ENCODE measurements around a stretch of chr17.

DNA sequence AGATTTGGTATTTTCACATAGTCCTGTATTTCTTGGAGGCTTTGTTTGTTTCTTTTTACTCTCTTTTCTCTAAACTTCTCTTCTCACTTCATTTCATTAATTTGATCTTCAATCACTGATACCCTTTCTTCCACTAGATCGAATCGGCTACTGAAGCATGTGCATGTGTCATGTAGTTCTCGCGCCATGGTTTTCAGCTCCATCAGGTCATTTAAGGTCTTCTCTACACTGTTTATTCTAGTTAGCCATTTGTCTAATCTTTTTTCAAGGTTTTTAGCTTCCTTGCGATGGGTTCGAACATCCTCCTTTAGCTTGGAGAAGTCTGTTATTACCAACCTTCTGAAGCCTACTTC is 38.7 kb downstream of the APPBP2 start:
- RAMPAGE, long total RNA = no peak
- RRBS = no CpG with 5 or more reads among the region's 6 CpGs
PRO-cap:
- standard = no peak
- CoPRO, capped RNA only, 2 experiments = no peak in any of the 2 experiments
- CoPRO, capped and uncapped RNA, 2 experiments = no peak in any of the 2 experiments
- CoPRO, uncapped RNA only, 2 experiments = no peak in any of the 2 experiments
CAGE:
- cytosol, long polyA plus RNA = no peak
- long polyA plus RNA = no peak
- nucleolus, long total RNA = no peak
- nucleus, long polyA plus RNA = no peak

DNA sequence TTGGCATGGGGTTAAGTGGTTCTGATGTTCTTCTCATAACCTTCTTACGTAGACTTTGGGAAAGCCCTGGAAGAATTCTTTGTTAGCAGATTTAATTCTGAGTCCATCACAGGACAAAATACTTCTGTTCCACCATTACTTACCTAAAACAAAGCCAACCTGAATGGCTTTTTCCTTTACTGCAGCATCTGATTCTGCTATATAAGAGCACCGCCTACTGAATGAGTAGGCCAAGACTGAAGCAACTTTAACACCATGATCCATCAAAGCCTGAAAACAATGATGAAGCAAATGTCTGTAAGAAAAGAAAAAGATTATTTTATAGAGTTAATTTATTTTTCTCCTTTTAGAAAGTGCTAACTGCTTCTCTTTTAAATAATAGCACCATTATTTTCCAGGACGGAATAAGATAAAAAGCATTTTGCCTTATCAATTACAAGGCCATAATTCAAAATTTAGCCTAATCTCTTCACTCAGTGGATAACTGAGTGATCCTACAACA is 31.7 kb downstream of the APPBP2 start:
- RAMPAGE, long total RNA = no peak
- RRBS = no CpG with 5 or more reads among the region's 3 CpGs
PRO-cap:
- standard = no peak
- CoPRO, capped RNA only, 2 experiments = no peak in any of the 2 experiments
- CoPRO, capped and uncapped RNA, 2 experiments = no peak in any of the 2 experiments
- CoPRO, uncapped RNA only, 2 experiments = peak in 1 of 2 experiments; most common minus-strand start position 316 of the sequence (in 1)
CAGE:
- cytosol, long polyA plus RNA = no peak
- long polyA plus RNA = no peak
- nucleolus, long total RNA = no peak
- nucleus, long polyA plus RNA = no peak

DNA sequence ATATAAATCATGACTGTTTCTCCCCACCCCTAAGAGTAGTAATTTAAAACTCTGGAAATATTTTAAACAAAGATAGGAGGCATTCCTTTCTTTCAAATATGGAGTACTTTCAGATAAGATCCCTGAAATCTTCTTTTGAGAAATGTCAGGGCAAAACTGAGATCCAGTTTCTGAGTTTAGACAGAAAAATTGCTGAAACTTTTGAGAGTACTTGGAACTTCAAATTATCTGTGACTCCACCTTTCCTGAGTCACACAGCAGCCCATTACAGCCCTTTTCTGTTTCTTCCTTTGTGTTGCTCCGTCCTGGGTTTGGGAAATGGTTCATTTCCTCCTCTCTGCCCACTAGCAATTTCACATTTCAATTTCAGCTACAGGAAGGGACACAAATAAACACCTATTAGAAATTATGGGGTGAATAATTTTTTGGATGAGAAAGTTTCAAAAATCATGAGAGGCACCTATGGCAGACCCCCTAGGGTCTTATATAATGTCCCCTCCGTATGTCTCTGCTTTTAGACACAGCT is 28.8 kb upstream of the PPM1D start:
- RAMPAGE, long total RNA = no peak
- RRBS = no CpG with 5 or more reads among the region's 2 CpGs
PRO-cap:
- standard = no peak
- CoPRO, capped RNA only, 2 experiments = no peak in any of the 2 experiments
- CoPRO, capped and uncapped RNA, 2 experiments = no peak in any of the 2 experiments
- CoPRO, uncapped RNA only, 2 experiments = no peak in any of the 2 experiments
CAGE:
- cytosol, long polyA plus RNA = no peak
- long polyA plus RNA = no peak
- nucleolus, long total RNA = no peak
- nucleus, long polyA plus RNA = no peak

DNA sequence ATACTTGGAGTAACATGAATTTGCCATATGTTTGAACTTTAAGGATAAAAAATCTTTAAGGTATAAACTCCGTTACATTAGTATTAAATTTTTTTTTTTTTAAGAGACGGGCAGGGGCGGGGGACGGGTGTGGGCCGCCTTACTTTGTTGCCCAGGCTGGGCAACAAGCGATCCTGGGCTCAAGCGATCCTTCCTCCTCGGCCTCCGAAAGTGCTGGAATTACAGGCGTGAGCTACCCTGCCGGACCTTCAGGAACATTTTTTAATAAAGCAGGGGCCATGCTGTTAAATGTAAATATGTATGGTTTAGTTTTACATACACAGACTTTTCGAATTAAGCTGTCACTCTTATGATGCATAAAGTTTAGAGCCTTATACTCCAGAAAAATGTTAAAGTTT is 2.3 kb downstream of the PPM1D start:
- RAMPAGE, long total RNA = no peak
- RRBS = no CpG with 5 or more reads among the region's 12 CpGs
PRO-cap:
- standard = no peak
- CoPRO, capped RNA only, 2 experiments = no peak in any of the 2 experiments
- CoPRO, capped and uncapped RNA, 2 experiments = no peak in any of the 2 experiments
- CoPRO, uncapped RNA only, 2 experiments = no peak in any of the 2 experiments
CAGE:
- cytosol, long polyA plus RNA = no peak
- long polyA plus RNA = no peak
- nucleolus, long total RNA = no peak
- nucleus, long polyA plus RNA = no peak

DNA sequence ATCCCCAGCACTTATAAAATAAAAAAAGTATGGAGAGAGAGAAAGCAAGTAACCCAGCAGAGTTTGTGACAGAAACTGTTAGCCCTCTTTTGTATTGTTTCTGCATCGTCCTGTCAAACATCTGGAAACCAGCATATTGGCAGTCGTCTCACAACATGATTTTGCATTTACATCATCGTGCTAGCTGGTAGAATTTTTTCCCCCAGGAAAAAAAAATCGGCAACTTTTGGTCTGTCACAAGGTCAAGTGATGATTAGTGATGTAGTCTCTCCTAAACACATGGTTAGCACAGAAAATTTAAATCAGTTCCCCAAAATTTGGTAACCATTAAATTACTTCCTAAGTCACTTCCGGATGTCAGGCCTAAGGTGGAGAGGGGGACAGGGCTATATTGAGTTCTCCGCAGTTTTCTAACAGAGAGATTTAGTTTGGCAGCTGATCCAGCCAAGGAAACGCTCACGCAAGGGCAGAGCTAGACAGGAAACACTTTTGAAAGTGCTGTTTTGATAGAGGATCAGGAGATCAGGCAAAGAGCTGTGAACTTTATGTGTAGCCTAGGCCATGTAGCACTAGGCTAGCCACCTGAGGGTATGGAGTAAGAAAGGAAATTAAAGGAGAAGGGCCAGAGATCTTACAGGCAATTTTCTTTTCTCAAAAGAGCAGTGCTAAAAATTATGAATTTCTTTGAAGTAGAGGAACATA is 270.9 kb upstream of the TBX2 start:
- RAMPAGE, long total RNA = no peak
- RRBS = no CpG with 5 or more reads among the region's 8 CpGs
PRO-cap:
- standard = no peak
- CoPRO, capped RNA only, 2 experiments = no peak in any of the 2 experiments
- CoPRO, capped and uncapped RNA, 2 experiments = no peak in any of the 2 experiments
- CoPRO, uncapped RNA only, 2 experiments = no peak in any of the 2 experiments
CAGE:
- cytosol, long polyA plus RNA = no peak
- long polyA plus RNA = no peak
- nucleolus, long total RNA = no peak
- nucleus, long polyA plus RNA = no peak

DNA sequence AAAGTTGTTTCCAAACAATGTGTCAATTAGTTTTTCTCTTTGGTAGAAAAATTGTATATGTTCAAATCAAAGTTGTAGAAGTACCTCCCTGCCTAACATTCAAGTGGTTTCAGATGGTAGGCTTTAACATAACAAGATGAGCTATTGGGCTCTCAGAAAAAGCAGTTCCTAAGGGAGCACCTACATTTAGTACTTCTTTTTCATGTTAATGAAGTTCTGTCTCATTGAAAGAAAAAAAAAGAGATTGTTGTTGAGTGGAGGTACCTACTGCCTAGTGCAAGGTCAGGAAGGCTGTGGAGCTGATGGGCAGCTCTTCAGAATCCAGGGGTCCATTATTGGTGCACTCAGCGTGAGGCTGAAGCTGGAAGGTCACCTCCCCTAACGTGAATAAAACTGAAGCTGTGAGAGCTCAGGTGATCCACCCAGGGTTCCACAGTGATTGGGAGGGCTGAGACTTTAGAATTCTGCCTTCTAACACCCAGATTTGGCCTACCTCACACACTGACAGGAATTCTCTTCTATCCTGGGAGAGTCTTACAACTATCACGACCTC is 154.0 kb upstream of the TBX2 start:
- RAMPAGE, long total RNA = no peak
- RRBS = no CpG with 5 or more reads among the region's 3 CpGs
PRO-cap:
- standard = no peak
- CoPRO, capped RNA only, 2 experiments = no peak in any of the 2 experiments
- CoPRO, capped and uncapped RNA, 2 experiments = no peak in any of the 2 experiments
- CoPRO, uncapped RNA only, 2 experiments = no peak in any of the 2 experiments
CAGE:
- cytosol, long polyA plus RNA = no peak
- long polyA plus RNA = no peak
- nucleolus, long total RNA = no peak
- nucleus, long polyA plus RNA = no peak

DNA sequence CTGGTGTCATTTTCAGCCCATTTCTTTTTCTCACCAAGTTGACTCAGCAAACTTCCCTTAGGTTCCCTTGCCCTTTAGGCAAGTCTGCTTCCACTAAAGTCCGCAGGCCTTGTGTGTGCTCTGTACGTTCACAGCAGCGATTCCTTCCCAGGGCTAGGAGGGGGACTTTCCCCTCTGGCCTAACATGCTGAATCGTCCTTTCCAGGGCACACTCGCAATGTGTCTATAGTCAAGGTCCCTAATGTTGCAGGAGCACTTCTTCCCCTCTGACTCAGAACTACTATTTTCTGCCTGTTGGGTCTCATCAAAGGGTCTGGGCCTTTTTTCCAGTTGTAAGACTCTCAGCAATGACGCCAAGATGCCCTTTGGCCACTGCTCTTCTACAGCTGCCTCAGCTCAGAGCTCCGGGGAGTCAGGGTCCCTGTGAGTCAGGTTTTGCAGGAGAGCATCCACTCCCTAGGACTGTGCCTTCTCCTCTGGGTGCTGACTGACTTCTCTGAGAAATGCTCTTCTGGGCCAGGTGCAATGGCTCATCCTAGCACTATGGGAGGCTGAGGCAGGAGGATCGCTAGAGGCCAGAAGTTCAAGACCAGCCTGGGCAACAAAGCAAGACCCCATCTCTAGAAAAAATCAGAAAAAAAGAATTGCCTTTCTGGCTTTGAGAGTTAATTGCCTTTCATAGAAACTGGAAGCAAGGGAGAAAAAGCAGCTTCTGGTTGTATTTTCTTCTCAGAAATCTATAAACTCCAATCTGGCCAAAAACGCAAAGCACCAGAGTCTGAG is 64.4 kb upstream of the TBX2 start:
- RAMPAGE, long total RNA = no peak
- RRBS = no CpG with 5 or more reads among the region's 9 CpGs
PRO-cap:
- standard = no peak
- CoPRO, capped RNA only, 2 experiments = no peak in any of the 2 experiments
- CoPRO, capped and uncapped RNA, 2 experiments = no peak in any of the 2 experiments
- CoPRO, uncapped RNA only, 2 experiments = no peak in any of the 2 experiments
CAGE:
- cytosol, long polyA plus RNA = no peak
- long polyA plus RNA = no peak
- nucleolus, long total RNA = no peak
- nucleus, long polyA plus RNA = no peak

DNA sequence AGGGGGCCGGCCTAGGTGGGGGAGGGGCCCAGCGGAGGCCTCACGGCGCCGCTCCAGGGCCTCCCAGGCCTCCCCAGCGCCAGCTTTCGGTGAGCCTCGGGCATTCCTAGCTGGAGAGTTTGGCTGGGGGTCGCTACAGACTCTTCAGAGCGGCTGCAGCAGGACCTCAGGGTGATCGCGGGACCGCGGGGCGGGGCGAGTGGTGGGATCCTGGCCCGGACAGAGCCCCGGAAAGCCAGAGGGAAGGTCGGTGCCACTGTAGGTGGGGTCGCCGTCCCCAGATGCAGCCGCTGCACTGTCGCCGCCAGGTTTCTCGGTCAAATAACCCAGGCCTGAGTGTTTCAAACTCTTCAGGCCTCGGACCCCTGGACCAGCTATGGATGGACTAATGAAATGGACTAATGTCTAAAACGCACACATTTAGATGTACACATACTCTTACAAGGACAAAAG is 2.2 kb upstream of the TBX2 start:
- RAMPAGE, long total RNA = no peak
- RRBS = 20% methylated on average over 1 of the region's 27 CpGs
PRO-cap:
- standard = no peak
- CoPRO, capped RNA only, 2 experiments = no peak in any of the 2 experiments
- CoPRO, capped and uncapped RNA, 2 experiments = no peak in any of the 2 experiments
- CoPRO, uncapped RNA only, 2 experiments = no peak in any of the 2 experiments
CAGE:
- cytosol, long polyA plus RNA = no peak
- long polyA plus RNA = no peak
- nucleolus, long total RNA = no peak
- nucleus, long polyA plus RNA = no peak

- RAMPAGE, long total RNA = no peak
- RRBS = 48% methylated on average over 63 of the region's 92 CpGs
PRO-cap:
- standard = no peak
- CoPRO, capped RNA only, 2 experiments = no peak in any of the 2 experiments
- CoPRO, capped and uncapped RNA, 2 experiments = no peak in any of the 2 experiments
- CoPRO, uncapped RNA only, 2 experiments = no peak in any of the 2 experiments
CAGE:
- cytosol, long polyA plus RNA = no peak
- long polyA plus RNA = no peak
- nucleolus, long total RNA = no peak
- nucleus, long polyA plus RNA = no peak
These were observed 553 bp upstream of the TBX2 start for GRCh38 chr17:61398871-61399709.

DNA sequence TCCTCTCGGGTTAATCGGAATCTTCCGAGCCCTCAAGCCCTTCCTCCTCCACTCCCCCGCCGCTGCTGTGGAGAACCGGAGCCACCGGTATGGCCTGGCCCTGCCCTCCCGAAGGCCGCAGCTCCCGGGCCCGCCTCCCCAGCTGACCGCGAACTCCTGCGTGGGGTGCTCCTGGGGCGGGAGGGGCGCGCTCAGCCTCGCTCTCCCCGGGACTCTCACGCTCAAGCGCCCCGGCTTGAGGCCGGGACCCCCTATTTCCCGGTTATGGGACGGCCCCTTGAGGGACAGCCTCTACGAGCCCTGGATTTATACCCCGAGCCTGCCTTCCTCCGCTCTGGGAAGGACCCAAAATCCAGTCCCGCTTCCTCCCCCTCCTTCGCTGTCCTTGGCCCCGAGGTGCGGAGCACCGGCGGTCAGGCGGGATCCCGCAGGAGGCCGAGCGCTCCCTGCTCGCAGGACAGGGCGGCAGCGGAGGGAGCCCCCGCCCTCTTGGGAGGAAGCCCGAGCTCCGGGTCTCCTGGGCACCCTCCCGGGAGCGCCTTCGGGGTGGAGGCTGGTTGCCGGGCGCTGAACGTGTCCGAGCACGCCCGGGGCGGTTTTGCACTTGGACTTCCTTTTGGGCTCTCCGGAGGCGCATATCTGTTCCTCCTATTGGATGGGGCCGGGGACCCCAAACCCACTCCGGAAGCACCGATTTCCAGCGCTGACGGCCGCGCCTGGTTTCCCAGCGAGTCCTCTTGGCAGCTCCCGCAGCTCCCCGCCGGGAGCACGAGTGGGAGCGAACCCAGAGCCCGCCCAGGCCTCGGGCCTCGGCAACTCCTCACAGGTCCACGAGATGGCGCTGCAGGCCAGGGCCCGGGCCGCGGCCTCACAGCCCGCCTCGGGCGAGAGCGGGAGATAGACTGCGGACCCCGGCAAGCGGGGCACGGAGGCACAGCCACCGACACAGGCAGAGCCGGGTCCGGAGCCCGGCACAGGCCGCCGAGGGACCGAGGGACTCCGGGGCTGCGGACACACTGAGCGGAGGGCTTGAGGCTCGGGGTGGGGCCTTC is 12.4 kb downstream of the TBX2 start:
- RAMPAGE, long total RNA = no peak
- RRBS = 35% methylated on average over 44 of the region's 96 CpGs
PRO-cap:
- standard = no peak
- CoPRO, capped RNA only, 2 experiments = no peak in any of the 2 experiments
- CoPRO, capped and uncapped RNA, 2 experiments = no peak in any of the 2 experiments
- CoPRO, uncapped RNA only, 2 experiments = no peak in any of the 2 experiments
CAGE:
- cytosol, long polyA plus RNA = no peak
- long polyA plus RNA = no peak
- nucleolus, long total RNA = no peak
- nucleus, long polyA plus RNA = no peak

DNA sequence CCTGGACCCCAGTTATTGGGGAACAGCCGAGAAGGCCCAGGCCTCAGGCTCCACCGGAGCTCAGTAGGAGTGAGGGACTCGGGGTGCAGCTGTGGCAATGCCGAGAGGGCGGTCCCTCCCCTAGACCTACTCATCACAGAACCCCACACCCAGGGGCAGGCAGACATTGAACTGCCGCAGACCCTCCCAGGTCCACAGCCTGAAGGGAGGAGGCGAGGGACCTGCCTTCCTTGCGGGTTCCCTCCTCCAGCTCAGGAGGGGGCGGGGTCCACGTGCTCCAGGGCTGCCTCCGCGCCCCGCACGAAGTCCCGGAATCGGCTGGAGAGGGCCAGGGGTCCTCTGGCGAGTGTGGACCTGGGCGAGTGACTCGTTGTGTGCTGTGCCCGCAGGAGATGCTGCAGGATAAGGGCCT is 3.9 kb downstream of the TBX4 start:
- RAMPAGE, long total RNA = no peak
- RRBS = no CpG with 5 or more reads among the region's 20 CpGs
PRO-cap:
- standard = no peak
- CoPRO, capped RNA only, 2 experiments = no peak in any of the 2 experiments
- CoPRO, capped and uncapped RNA, 2 experiments = no peak in any of the 2 experiments
- CoPRO, uncapped RNA only, 2 experiments = no peak in any of the 2 experiments
CAGE:
- cytosol, long polyA plus RNA = no peak
- long polyA plus RNA = no peak
- nucleolus, long total RNA = no peak
- nucleus, long polyA plus RNA = no peak

GRCh38 chr17:61911343-61911951 is 16.3 kb downstream of the INTS2 start:
- RAMPAGE, long total RNA = no peak
- RRBS = no CpG with 5 or more reads among the region's 4 CpGs
PRO-cap:
- standard = no peak
- CoPRO, capped RNA only, 2 experiments = no peak in any of the 2 experiments
- CoPRO, capped and uncapped RNA, 2 experiments = no peak in any of the 2 experiments
- CoPRO, uncapped RNA only, 2 experiments = no peak in any of the 2 experiments
CAGE:
- cytosol, long polyA plus RNA = no peak
- long polyA plus RNA = no peak
- nucleolus, long total RNA = no peak
- nucleus, long polyA plus RNA = no peak

GRCh38 chr17:61926715-61927133 is 1.1 kb downstream of the INTS2 start:
- RAMPAGE, long total RNA = no peak
- RRBS = no CpG with 5 or more reads among the region's 3 CpGs
PRO-cap:
- standard = no peak
- CoPRO, capped RNA only, 2 experiments = no peak in any of the 2 experiments
- CoPRO, capped and uncapped RNA, 2 experiments = no peak in any of the 2 experiments
- CoPRO, uncapped RNA only, 2 experiments = no peak in any of the 2 experiments
CAGE:
- cytosol, long polyA plus RNA = no peak
- long polyA plus RNA = no peak
- nucleolus, long total RNA = no peak
- nucleus, long polyA plus RNA = no peak

DNA sequence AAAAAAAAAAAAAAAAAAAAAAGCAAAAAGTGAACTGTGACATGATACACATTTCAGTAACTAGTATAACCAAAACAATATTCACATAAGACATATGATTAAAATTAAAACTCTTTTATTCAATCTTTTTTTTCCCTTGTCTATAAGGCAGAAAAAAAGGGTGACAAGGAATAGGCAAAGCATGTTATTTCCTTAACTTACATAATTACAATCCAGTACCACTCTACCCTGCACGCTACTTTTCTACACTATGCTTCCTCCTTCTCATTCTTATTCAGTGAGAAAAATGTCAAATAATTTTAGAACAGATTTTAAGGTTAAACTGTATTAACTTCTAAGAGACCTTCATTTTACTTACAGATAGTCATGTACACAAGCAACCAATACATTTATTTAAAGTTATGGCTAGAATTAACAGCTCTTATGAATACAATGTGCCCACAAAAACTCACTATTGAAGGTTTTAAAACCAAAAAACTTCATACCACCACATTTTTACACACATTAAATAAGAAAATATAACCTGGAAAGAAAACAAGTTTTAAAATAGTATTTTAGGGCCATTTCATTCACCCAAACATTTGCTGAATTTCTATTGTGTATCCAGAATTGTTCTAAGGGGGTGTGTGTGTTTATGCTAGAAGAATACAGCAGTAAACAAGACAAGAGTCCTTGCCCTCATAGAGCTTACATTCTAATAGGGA is 61.3 kb downstream of the MED13 start:
- RAMPAGE, long total RNA = no peak
- RRBS = no CpG with 5 or more reads among the region's 1 CpG
PRO-cap:
- standard = no peak
- CoPRO, capped RNA only, 2 experiments = no peak in any of the 2 experiments
- CoPRO, capped and uncapped RNA, 2 experiments = no peak in any of the 2 experiments
- CoPRO, uncapped RNA only, 2 experiments = peak in 1 of 2 experiments; most common minus-strand start position 453 of the sequence (in 1)
CAGE:
- cytosol, long polyA plus RNA = no peak
- long polyA plus RNA = no peak
- nucleolus, long total RNA = no peak
- nucleus, long polyA plus RNA = no peak

- RAMPAGE, long total RNA = no peak
- RRBS = no CpG with 5 or more reads among the region's 3 CpGs
PRO-cap:
- standard = no peak
- CoPRO, capped RNA only, 2 experiments = no peak in any of the 2 experiments
- CoPRO, capped and uncapped RNA, 2 experiments = no peak in any of the 2 experiments
- CoPRO, uncapped RNA only, 2 experiments = no peak in any of the 2 experiments
CAGE:
- cytosol, long polyA plus RNA = no peak
- long polyA plus RNA = no peak
- nucleolus, long total RNA = no peak
- nucleus, long polyA plus RNA = no peak
These were observed 24.5 kb upstream of the TLK2 start for GRCh38 chr17:62454146-62454448.

DNA sequence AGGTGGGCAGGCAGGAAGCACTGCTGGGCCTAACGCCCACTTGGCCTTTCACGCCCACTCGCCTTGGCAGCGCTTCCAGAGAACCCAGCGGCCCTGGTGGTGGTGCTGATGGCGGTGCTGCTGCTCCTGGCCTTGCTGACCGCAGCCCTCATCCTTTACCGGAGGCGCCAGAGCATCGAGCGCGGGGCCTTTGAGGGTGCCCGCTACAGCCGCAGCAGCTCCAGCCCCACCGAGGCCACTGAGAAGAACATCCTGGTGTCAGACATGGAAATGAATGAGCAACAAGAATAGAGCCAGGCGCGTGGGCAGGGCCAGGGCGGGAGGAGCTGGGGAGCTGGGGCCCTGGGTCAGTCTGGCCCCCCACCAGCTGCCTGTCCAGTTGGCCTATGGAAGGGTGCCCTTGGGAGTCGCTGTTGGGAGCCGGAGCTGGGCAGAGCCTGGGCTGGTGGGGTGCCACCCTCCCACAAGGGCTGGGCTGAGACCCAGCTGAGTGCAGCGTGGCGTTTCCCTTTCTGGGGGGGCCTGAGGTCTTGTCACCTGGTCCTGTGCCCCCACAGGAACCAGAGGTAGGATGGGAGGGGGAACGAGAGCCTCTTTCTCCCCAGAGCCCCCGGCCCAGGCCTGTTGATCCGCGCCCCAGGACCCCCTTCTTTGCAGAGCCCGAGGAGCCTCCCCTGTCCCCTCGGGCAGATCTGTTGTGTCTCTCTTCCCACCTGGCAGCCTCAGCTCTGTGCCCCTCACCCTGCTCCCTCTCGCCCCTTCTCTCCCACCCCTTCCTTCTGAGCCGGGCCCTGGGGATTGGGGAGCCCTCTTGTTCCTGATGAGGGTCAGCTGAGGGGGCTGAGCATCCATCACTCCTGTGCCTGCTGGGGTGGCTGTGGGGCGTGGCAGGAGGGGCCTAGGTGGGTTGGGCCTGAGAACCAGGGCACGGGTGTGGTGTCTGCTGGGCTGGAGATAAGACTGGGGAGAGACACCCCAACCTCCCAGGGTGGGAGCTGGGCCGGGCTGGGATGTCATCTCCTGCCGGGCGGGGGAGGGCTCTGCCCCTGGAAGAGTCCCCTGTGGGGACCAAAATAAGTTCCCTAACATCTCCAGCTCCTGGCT is 65.0 kb downstream of the MRC2 start:
- RAMPAGE, long total RNA = no peak
- RRBS = no CpG with 5 or more reads among the region's 35 CpGs
PRO-cap:
- standard = unidirectional peak, plus-strand start at position 978 of the sequence
- CoPRO, capped RNA only, 2 experiments = no peak in any of the 2 experiments
- CoPRO, capped and uncapped RNA, 2 experiments = no peak in any of the 2 experiments
- CoPRO, uncapped RNA only, 2 experiments = no peak in any of the 2 experiments
CAGE:
- cytosol, long polyA plus RNA = no peak
- long polyA plus RNA = no peak
- nucleolus, long total RNA = no peak
- nucleus, long polyA plus RNA = no peak

DNA sequence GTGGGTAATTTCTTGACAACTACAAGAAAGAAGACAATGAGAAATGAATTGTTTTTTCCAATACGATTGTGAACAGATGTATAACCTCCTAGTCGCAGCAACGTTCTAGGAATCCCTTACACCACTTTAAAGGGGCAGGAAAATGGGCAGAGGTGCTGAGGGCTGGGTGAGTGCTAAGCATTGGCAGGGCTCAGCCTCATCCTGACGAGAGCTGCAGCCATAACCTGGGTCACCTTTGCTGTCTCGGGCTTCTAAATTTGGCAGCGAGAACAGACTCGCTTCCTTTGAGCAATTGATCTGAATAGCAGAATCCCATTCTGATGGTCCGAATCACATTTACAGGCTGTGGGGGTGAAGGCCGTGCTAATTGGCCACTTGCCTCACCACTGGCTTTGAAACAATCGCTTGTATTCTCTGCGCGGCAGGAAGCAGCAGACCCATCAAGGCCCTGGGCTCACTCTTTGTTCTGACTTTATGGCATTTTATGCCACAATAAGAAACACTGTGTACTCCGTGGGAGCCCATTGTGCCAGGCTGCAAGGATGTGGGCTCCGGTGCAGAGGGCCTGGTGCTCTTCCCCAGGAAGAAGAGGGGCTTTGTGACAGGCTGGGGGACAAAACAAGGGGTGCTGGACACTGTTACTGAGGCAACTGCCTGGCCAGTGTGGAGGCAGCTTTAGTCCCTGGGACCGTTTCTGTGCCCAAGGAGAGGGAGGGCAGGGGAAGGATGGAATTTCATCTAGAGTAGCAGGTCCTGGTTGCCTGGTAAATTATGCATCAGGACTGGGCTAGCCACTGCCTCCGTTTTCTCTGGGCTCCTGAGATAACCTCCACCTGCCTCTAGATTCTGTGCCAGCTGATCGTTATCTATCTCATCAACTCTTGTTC is 78.3 kb downstream of the MRC2 start:
- RAMPAGE, long total RNA = no peak
- RRBS = no CpG with 5 or more reads among the region's 17 CpGs
PRO-cap:
- standard = no peak
- CoPRO, capped RNA only, 2 experiments = no peak in any of the 2 experiments
- CoPRO, capped and uncapped RNA, 2 experiments = no peak in any of the 2 experiments
- CoPRO, uncapped RNA only, 2 experiments = no peak in any of the 2 experiments
CAGE:
- cytosol, long polyA plus RNA = no peak
- long polyA plus RNA = no peak
- nucleolus, long total RNA = no peak
- nucleus, long polyA plus RNA = no peak

DNA sequence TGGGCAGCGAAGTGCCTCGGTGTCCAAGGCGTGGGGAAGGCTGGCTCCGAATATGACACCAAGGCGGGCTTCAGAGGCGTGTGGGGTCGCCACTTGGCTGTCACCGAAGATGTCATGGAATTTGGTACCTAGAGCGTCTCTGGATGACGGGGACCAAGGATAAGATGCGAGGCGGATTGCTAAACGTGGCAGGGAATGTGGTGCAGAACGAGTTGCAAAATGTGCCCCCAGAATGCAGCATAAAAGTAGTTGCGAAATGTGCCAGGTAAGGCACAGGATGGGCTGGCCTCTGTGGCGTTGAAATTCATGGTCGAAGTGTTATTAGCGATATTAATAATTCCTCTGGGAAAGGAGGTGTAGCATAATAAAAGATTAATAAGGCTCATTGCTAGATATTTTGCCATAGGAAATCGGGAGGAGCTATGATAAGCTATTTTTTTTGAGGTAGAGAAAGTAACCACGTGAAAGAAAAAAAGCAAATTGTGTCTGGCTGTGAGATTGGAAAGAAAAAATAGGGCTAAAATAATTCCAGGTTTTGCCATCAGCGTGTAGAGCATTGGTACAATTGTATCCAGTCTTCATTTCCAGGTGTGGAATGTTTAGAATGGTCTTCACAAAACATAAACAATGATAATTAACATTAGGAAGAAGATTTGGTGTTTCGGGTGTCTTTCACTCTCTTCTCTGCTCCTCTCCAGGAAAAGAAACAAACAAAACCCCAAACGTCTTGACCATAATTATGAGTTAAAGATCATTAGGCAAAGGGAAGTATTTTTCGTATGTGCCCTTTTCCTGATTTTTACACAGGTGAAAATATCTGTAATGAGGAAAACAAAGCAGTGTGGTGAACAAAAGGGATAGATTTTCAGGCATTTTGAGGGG is 1.1 kb downstream of the TANC2 start:
- RAMPAGE, long total RNA = no peak
- RRBS = no CpG with 5 or more reads among the region's 24 CpGs
PRO-cap:
- standard = no peak
- CoPRO, capped RNA only, 2 experiments = no peak in any of the 2 experiments
- CoPRO, capped and uncapped RNA, 2 experiments = no peak in any of the 2 experiments
- CoPRO, uncapped RNA only, 2 experiments = no peak in any of the 2 experiments
CAGE:
- cytosol, long polyA plus RNA = no peak
- long polyA plus RNA = no peak
- nucleolus, long total RNA = no peak
- nucleus, long polyA plus RNA = no peak